Mesenchymal stem cell of Wharton's jelly (primary cell): ENCODE results near the gene TOR1A.

GRCh38 chr9:129580123-129580706, 40.7 kb downstream of the C9orf50 start:
- CAGE, long polyA plus RNA, result no peak

DNA sequence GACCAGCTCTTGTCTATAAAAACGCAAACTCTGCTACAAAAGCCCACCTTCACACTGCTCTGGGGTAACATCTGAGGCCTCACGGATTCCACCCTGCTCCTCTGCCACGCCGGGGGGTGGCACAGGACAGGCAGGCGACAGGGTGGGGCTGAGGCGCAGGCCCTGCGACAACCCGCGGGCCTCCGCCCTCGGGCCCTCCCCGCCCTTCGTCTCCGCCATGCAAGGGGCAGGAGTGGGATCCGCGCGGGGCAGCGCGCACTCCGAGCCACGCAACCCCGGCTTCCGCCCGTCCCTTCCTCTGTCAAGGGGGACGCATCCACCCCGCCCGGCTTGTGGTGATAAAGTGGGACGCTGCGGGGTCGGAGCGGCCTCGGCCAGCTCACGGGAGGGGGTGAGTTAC, 464 bp downstream of the ASB6 start:
- CAGE, long polyA plus RNA, result no peak

- CAGE, long polyA plus RNA, result no peak
Measured at GRCh38 chr9:129676720-129677944, 11.7 kb downstream of the PRRX2 start.

DNA sequence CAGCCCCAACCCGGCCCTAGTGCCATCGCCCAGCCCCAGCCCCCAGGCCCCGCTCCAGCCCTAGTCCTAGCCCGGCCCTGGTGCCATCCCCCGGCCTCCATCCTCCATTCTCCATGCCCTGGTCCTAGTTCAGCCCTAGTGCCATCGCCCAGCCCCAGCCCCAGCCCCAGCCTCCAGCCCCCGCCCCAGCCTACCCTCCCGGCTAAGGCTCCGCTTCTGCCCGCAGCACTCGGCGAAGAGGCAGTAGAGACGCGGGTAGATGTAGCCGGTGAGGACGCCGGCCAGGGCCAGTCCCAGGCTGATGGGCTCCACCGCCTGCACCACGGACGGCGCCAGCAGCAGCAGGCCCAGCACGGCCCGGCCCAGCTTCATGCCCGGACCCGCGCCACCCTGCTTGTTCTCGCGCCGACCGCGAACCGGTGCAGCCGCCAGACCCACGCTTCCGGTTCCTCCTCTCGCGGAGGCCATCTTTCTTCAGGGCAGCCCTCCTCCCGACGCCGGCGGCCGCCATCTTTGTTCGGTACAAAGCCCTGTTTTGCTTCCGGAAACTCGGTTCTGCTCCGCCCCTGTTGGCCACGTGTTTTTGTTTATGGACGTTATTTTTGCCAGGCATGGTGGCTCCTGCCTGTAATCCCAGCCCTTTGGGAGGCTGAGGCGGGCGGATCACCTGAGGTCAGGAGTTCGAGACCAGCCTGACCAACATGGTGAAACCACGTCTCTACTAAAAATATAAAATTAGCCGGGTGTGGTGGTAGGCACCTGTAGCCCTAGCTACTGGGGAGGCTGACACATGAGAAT, at the start of gene TOR1A:
Gene TOR1A (minus strand): TSS at position 423 of the 798 bp plus-strand sequence.
- CAGE, long polyA plus RNA, result start-site peak on the minus strand centred at position 459 of the sequence, 81 bp wide, 205 and 380 reads in 2 replicates

DNA sequence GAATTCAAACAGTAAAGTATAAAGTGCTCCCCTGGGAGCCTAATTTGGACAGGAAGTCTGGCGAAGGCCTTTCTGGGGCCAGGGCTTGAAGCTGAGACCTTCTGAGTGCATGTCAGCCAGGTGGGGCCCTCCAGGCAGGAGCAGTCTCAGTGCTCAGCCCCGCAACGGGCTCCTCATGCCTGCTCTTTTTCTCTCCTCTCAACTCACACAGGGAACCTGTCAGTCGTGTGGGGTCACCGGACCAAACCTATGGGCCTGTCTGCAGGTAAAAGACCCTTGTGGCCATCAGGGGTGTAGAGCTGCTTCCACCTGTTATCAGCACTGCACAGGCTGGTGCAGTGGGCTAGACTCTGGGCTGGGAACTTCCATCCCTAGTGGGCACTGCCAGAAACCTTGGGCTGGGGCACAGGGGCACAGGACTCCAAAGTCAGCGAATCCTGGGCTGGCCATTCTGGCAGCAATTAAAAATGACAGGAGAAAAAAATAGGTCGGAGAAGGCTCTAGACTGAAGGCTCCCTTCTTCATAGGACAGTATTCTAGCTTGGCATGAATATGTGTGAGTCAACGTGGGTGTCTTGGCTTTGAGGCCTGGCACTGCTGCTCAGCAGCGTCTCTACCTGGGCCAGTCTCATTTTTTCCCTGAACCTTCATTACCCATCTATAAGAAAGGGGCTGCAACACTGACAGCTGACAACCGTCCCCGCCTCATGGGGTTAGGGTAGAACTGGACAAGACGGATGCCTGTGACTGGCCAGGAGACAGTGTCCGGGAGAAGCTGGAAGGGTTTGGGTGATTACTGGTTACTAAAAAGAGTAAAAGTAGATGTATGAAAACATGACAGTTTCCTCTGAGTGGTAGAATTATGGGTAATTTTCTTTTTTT, 21.1 kb downstream of the USP20 start:
- CAGE, long polyA plus RNA, result no peak

- CAGE, long polyA plus RNA, result no peak
Measured at GRCh38 chr9:129880642-129881983, 45.9 kb downstream of the USP20 start.

DNA sequence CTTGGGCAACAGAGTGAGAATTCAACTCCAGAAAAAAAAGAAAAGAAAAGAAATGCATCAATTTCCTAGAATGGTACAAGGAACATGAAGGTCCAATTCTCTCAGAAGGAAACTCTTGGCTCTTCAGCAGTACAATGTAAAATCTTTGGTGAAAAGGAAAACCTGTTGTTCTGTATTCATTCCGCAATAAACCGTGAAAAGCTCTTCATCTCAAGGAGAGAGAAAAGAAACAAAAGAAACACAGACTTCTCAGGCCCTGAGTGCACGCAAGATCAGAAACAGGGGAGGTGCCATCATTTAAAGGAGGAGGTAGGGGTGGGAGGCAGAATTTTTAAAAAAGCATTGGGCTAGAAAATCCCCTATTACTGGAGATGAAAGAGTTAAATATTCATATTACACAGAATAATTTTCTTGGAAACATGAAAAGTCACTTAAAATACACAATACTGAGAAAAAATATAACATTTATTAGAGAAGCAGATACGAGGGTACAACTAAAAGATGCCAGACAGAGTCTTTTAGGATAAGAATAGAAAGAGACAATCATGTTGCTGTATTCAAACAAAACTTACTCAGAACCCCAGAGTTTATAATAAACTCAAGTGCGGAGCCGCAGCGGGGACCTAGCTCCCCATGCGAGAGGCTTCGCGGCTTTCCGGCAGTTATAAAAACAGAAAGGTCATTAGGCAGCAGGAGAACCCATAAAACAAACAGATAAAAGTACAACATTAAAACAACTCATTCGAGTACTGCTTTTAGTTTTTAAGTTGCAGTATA, 56.4 kb downstream of the USP20 start:
- CAGE, long polyA plus RNA, result no peak

DNA sequence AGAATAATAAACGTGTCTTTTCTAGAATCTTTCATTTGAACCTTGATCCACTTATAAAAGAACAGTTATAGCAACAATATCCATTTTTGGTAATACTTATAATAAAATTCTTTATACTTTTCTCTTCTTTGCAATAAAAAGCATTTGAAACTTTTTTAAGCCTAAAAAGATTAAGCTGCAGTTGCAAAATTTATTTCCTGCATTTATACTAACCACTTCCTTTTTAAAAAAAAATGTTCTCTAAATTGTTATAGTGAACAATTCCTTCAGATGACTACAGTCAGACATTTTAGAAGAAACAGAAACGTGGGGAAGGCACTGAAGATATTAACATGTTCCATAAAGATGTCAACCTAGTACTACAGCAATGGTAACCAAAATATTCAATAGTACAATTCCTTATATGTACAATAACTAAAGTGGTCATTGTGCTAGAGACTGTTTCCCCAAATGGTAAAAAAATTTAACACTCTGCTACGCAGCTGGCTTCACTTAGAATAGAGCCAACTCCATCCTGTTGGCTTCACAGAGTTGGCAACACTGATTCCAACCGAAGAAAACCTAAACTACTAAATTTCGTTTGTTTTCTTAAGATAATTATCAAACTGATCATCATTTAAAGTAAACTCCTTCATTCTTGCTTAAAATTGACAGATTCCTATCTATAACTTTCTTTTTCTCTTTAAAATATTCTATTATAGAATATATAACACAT, 97.7 kb downstream of the FNBP1 start:
- CAGE, long polyA plus RNA, result no peak

- CAGE, long polyA plus RNA, result no peak
Measured at GRCh38 chr9:130010002-130011038, 32.7 kb downstream of the FNBP1 start.

DNA sequence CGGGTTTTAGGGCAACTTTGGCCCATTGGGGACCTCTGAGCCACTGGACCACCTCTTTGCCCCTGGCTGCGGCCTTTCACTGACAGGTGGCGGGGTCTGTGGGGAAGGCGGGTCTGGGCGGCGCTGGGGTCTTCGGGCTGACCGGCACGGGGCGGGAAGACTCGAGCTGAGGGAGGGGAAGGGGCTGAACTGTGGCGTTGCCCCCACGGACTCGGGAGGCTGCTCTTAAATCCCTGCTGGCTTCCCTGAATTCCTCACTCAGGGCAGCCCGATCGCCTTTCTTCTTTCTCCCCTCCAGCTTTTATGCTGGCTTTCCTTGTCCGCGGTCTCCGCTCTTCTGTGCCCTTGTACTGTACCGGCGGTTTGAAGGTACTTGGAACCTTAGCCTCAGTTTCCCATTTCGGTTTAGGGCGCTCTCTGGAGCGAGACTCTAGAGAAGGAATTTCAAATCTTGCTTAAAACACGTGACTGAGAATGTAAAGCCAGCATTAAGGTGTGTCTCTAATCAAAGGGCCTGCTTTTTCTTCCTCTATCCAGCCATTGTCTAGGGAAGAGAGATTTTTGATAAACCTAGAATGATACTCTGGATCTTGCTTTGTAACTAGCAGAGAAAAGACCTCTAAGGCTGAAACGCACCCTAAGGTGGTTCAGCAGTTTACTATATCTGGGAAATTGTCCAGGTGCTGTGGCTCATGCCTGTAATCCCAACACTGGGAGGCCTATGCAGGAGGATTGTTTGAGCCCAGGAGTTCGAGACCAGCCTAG, 599 bp downstream of the GPR107 start:
- CAGE, long polyA plus RNA, result no peak

DNA sequence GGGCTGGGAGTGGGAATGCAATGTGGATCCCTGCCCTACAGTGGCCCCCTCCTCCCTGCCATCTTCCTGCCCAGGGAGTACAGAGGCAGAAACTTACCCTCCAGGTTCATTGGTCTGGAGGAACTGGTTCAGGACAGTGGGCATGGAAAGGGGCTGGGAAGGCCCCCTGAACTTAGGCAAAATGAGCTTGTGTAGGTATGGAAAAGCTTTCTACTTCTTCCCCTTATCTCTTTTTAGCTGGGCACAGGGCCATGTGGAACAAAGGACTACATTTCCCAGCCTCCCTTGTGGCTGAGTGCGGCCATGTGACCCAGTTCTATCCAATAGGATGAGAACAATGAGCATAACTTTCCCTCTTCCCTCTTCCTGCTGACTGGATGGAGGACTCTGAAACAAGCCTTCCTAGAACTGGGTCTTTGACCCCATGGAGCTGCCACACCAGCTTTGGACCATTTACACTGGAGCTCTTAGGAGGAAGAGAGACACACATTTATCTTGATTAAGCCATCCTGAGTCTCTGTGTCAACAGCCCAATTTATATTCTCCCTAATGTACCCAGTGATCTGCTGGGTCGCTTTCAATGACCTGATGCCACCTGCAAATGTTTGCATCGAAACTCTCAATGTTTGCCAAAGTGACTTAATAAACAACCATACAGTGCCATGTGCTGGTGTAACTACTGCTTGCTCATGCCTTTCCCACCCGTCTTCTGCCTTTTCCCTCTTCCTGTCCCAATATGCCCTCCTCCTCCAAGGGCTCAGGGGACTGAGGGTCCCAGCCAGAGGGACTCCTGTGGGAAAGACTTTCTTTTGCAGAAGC, 24.9 kb upstream of the HMCN2 start:
- CAGE, long polyA plus RNA, result no peak

DNA sequence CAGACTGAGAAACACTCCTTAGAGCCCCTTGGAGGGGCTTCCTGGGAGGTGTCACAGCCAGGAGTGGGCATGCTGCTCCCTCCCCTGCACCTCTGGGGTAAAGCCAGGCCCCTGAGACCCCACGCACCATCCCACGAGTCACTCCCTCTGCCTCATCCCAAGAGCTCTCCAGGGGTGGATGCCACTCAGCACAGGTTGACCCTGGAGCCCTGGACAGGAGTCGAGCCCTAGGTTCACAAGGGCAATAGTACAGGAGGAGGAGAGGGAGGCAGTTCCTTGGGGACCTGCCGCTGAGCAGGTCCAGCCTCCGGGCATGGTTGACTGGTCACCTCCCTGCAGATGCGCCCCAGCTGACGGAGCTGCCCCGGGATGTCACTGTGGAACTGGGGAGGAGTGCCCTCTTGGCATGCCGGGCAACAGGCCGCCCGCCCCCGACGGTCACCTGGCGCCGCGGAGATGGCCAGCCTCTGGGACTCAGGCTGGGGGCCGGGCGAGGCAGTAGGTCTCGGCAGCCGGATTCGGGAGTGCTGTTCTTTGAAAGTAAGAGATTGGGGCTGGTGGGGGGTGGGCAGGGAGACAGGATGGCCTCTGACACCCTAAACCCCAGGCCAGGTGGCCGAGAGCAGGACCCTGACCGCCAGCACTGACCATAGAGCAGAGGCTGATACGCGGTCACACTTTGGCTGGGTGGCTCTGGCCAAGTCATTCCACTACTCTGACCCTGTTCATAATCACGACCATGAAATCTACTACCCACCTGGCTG, 53.8 kb downstream of the HMCN2 start:
- CAGE, long polyA plus RNA, result no peak

- CAGE, long polyA plus RNA, result no peak
Measured at GRCh38 chr9:130328193-130329146, 62.9 kb downstream of the HMCN2 start.

DNA sequence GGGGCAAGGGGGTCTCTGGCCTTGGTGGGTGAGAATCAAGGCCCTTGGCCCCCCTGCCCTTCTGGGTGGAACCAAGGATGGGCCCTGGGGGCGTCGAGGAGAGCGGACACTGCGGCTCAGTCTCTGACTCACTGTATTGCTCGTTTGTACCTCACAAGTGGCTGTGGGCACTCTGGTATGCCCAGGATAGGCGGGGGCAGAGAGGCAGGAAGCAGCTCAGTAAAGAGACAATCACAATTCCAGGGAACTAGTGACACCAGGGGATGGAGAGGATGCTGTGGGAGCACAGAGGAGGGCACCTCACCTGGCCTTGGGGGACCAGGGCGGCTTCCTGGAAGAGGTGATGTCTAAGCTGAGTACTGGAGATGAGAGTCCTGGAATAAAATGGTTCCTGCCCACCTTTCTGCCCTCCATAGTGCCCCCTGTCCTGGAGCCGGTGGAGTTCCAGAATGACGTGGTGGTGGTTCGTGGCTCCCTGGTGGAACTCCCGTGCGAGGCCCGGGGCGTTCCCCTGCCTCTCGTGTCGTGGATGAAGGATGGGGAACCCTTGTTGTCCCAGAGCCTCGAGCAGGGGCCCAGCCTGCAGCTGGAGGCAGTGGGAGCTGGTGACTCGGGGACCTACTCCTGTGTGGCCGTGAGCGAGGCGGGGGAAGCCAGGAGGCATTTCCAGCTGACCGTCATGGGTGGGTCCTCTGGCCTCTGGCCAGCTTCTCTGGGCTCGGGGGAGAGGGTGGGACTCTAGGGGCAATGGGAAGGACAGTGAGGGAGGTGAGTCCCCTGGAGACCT, 51.2 kb upstream of the ASS1 start:
- CAGE, long polyA plus RNA, result no peak

DNA sequence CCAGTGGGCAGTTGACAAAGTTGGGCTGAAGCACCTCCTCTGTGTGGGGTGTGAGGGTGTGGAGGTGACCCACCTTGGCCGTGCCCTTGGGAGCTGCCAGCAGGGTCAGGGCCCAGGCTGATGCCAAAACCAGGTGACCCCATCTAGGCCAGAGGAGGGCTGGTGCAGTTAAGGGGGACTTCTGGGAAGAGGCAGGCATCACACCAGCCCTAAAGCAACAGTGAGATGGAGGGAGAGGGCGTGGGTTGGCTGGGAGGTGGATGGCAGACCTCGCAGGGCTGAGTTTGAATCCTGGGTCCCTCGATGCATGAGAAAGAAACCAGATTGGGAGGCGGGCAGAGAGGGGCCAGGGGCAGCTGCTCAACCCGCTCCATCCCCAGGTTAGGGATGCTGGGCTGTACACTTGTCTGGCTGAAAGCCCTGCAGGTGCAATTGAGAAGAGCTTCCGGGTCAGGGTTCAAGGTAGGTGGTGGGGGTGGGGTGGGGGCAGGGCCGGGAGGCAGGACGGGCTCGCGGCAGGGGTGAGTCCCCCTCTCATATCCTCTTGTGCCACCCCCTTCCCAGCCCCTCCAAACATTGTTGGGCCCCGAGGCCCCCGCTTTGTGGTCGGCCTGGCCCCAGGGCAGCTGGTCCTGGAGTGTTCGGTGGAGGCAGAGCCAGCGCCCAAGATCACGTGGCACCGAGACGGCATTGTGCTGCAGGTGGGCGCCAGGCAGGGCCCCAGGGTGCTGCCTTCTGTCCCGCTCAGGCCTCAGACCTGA, 49.9 kb upstream of the ASS1 start:
- CAGE, long polyA plus RNA, result no peak

- CAGE, long polyA plus RNA, result no peak
Measured at GRCh38 chr9:130444091-130444464, 683 bp upstream of the ASS1 start.

DNA sequence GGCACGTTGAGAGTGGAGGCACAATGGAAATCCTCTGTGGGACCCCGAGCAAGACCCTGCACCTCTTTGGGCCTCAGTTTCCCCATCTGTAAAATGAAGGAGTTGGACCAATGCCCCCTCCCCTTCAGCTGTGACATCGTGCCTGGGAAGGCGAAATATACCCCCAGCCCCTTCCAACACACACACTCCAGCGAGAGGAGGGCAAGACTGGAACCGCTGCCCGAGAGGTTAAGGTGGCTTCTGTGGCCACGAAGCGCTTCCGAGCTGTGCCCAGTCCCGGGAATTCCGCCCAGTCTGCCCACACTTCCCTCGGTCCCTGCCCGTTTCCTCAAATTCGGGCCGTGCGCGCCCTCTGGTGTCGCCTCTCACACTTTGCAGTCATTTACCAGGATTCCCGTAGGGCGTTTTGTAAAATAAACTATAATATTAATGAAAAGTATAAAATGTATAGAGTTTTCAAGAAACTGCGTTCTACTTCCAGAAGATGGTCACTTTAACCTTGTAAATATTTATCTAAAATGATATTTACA, 11.2 kb upstream of the EXOSC2 start:
- CAGE, long polyA plus RNA, result no peak

- CAGE, long polyA plus RNA, result no peak
Measured at GRCh38 chr9:130689903-130690221, 3.7 kb upstream of the EXOSC2 start.

DNA sequence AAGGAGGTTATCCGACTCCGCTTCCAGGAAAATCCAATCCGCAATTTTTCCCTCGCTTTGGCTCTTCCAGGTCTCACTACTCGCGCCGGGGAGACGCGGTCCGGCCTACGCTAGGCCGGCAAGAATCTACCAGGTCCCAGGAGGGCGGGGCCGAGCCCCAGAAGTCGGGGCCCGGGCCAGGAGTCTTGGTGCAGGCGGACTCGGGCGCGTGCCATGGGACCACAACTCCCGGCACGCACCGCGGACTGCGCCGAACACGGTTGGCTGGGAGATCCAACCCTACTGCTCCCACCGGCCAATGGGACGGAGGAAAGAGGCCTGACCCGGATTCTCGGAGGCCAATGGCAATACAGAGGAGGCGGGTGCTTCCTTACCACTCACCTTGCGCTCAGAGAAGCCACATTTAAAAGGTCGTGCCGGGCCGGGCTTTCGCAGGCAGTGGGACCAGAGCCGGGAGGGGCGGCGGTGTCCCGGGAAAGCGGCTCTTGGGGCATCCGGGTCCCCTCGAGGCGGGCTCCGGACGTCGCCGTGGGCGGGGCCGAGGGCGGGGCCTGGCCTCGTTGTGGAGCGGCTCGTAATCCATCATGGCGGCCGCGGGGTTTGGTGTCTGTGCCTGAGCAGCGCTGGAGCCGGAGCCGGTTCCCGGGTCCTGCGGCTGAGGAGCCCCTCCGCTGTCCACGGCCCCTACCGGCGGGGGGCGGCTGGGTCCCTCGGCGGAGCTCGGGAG, 19.1 kb downstream of the EXOSC2 start:
- CAGE, long polyA plus RNA, result no peak

DNA sequence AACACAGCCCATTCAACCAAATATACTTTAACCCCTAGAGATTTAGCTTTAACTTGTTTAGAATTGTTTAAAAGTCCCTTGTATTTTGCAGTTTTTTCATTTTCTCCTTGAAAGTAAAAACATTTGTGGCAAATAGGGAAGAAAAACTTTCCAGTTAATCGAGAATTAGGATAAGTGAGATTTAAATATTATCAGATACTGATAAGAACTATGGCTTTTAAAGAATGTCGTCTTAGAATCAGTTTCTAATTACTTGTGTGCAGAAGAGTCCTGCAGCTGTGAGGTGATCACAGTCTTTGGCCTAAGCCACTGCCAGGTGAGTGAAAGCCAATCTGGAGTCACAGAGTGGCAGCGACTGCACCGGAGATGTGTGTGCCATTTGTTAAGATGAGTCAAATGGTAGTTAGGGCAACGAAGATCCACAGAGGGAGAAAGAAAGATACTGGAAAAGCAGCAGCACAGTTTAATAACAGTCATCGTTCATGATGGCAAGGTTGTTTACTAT, 56.1 kb upstream of the ABL1 start:
- CAGE, long polyA plus RNA, result no peak